Esophagus muscularis mucosa (tissue), 4 donors: ENCODE data around the gene CST7.

GRCh38 chr20:22371750-22372238 is 212.6 kb downstream of the FOXA2 start:
- PRO-cap = no peak
- RAMPAGE, long total RNA, 4 experiments = no peak in any of the 4 experiments

GRCh38 chr20:22563302-22564632 is 20.6 kb downstream of the FOXA2 start:
- PRO-cap = no peak
- RAMPAGE, long total RNA, 4 experiments = no peak in any of the 4 experiments

GRCh38 chr20:22581493-22582466 is 2.6 kb downstream of the FOXA2 start:
- PRO-cap = no peak
- RAMPAGE, long total RNA, 4 experiments = no peak in any of the 4 experiments

GRCh38 chr20:22582467-22582755 is 2.0 kb downstream of the FOXA2 start:
- PRO-cap = no peak
- RAMPAGE, long total RNA, 4 experiments = no peak in any of the 4 experiments

DNA sequence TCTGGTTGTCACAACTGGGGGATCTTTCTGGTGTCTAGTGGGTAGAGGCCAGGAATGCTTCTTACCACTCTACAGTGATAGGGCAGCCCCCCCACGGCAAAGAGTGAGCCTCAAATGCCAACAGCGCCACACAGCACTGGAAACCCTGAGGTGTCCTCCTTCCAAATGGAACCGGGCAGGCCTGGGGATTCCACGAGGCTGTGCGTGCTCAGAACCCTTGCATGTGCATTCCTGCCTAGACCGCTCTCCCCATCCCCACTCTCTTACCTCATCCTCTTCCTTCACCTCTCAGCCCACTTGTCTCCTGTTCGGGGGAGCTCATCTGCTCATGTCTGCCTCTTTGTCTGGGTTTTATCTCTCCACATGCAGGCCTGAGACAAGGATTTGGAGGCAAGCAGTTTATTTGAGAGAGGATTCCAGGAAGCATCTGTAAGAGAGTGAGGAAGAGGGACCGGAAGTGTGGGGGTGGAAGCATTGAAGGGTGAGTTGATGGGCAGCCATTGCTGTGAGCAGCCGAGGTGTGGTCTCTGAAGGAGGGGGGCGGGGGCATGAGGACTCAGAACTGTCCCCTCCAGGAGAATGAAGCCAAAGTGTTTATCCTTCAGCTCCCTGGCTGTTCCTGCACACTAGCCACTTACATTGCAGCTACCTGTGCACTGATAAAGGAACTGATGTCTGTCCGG is 100.2 kb upstream of the FOXA2 start:
- PRO-cap = no peak
- RAMPAGE, long total RNA, 4 experiments = no peak in any of the 4 experiments

GRCh38 chr20:22984241-22984755 is 50.8 kb upstream of the SSTR4 start:
- PRO-cap = no peak
- RAMPAGE, long total RNA, 4 experiments = no peak in any of the 4 experiments

GRCh38 chr20:23049210-23049497 is 318 bp downstream of the THBD start:
- PRO-cap = no peak
- RAMPAGE, long total RNA, 4 experiments = no peak in any of the 4 experiments

DNA sequence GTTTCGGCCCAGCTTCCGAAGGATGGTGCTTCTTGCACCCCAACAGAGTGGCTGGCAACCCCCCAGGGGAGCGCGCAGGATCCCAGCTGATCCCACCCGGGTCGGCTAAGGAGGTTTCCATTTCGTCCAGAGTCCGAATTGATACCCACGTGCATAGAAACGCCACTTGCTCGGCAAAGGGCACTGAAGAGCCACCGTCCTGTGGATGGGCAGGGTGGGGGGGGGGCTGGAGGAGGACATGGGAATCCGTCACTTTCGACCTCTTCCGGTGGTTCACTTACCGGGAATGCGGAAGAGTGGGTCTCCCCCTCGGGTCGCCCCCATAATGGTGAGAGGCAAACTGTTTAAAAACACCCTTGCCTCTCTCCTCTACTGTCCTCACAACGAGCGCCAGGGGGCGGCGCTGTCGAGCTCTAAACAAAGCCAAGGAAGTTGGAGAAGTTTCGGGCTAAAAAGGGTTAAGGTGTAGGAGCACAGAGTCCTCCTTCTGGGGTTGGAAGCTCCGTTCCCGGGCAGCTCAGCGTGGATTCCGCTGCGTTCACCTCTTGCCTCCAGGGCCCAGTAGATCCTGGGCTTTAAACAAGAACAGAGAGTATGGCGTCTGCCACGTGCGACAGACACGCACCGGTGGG is 1.2 kb upstream of the THBD start:
- PRO-cap = bidirectional peak, plus-strand start at position 505 of the sequence, minus-strand start at position 551 of the sequence
- RAMPAGE, long total RNA, 4 experiments = no peak in any of the 4 experiments

DNA sequence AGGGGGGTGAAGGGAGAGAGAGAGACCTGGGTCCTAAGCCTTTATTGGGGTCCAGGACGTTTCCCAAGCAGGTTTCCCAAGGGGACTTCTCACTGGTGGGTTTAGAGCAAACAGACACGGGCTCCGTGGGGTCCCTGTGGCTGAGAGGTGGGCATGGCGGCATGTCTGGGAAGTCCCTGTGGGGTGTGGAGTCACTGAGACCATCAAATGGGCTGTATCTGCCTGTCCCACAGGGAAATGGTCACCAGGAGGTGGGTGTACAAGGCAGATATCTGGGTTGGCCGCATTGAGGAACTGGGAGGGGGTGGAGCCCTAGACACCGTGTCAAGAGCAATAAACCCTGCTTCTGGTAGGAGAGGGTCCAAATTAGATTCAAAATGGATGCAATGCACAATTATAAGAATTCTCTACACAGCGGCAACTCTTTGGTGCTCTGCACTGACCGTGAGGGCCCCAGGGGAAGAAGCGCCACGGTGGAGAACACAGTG is 1.7 kb upstream of the CD93 start:
- PRO-cap = no peak
- RAMPAGE, long total RNA, 4 experiments = no peak in any of the 4 experiments

- PRO-cap = unidirectional peak, plus-strand start at chr20:23130730
- RAMPAGE, long total RNA, 4 experiments = no peak in any of the 4 experiments
Measured at GRCh38 chr20:23130433-23130931, 44.4 kb upstream of the CD93 start.

- PRO-cap = bidirectional peak, plus-strand start at chr20:23148103, minus-strand start at chr20:23147987; bidirectional peak, plus-strand start at chr20:23148540, minus-strand start at chr20:23148407
- RAMPAGE, long total RNA, 4 experiments = no peak in any of the 4 experiments
Measured at GRCh38 chr20:23147825-23148728, 62.0 kb upstream of the CD93 start.

DNA sequence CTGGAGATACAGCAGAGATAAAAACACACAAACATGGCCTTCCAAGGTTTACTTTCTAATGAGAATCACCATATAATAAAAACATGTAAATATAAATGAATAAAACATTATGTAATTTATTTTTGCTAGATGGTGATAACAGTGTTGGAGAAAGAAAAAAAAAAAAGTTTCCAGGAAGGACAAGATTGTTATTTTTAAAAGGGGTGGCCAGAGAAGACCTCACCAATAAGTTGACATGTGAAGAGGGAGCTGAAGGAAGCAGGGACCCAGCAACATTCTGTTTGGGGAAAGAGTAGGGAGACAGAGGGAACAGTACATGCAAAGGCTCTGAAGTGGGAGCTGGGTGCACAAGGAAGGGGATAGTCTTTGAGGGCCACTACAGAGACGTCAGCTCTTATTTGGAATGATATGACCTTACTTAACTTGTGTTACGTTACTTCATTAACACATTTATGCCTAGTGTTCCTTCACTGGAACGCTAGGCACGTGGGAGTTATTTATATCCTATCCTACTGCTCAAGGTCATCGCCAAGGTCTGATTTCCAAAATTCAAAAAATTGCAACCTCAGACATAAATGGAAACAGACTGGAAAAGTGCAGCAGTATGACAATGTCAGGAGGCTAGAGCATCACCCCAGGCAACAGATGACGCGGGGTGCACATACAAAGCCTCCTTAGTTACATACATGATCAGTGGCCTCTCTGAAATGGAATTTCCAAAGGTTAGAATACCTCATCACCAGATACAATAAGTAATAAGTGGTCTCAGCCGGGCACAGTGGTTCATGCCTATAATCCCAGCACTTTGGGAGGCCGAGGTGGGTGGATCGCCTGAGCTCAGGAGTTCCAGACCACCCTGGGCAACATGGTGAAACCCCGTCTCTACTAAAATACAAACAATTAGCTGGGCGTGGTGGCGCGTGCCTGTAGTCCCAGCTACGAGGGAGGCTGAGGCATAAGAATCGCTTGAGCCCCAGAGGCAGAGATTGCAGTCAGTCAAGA is 20.2 kb downstream of the NAPB start:
- PRO-cap = no peak
- RAMPAGE, long total RNA, 4 experiments = no peak in any of the 4 experiments

DNA sequence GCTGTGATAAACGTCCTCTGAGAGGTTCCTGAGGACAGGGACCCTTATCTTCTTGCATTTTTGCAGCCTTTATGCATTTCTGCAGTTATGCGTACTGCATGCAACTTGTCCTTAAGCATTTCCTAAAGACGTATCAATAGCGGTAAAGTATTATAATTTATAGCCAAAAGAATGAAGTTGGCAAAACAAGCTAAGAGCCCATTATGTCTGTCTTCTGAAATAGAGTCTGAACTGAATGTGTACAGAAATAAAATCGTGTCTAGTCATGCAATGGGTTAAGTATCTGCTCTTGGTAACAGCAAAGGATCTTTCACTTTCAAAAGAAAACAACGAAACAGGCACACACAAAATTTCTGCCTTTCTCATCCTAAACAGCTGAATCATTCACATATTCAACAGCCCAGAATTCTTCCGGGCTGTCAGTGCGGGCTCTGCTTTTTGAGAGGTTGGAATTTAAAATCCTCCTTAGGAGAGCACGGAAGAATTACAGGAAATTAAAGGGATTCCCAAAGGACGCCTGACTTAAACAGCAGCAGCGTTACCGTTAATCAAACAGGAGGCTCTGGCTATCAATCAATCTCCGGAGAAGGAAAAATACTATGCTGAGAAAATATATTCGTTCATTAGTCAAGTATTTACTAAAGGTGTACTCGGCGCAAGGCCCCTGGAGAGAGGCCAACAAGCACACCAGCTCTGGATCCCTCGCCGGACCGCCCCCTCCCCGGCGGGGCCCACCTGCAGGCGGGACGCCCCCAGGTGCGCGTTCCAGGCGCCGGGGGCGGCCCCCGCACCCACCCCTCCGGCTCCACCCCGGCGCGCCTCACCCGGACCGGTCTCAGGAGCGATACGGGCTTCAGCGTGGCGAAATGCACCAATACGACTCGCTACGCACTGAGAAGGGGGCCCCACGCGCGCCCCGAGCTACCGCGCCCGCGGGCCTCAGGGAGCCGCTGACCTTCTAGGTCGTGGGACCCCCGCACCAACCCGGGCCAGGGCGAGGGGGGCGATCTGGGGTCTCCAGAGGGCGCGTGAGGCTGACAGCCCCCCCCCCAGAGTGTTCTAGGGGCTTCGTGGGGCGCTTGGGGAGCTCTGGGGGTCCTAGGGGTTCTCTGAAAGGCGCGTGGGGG is 1.2 kb downstream of the NAPB start:
- PRO-cap = unidirectional peak, plus-strand start at position 416 of the sequence; bidirectional peak, plus-strand start at position 849 of the sequence, minus-strand start at position 848 of the sequence
- RAMPAGE, long total RNA, 4 experiments = no peak in any of the 4 experiments

- PRO-cap = no peak
- RAMPAGE, long total RNA, 4 experiments = no peak in any of the 4 experiments
Measured at GRCh38 chr20:23552192-23552611, 16.1 kb downstream of the CST9L start.

- PRO-cap = no peak
- RAMPAGE, long total RNA, 4 experiments = no peak in any of the 4 experiments
Measured at GRCh38 chr20:23928662-23929159, 49.2 kb upstream of the CST5 start.

- PRO-cap = no peak
- RAMPAGE, long total RNA, 4 experiments = no peak in any of the 4 experiments
Measured at GRCh38 chr20:23978454-23978839, 10.1 kb downstream of the GGTLC1 start.

- PRO-cap = no peak
- RAMPAGE, long total RNA, 4 experiments = no peak in any of the 4 experiments
Measured at GRCh38 chr20:24432123-24432447, 37.3 kb upstream of the SYNDIG1 start.

DNA sequence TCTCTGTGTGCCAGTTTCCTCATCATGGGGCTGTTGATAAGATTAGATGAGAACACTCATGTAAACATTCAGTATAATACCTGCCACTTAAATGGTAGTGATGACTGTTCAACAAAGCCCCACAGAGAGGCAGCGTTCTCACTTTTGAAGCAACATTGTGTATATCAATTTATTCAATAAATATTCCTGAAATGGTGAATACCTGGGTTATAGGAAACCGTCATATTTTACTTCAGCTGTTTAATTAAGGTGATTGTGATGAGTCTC is 114.6 kb upstream of the CST7 start:
- PRO-cap = no peak
- RAMPAGE, long total RNA, 4 experiments = no peak in any of the 4 experiments

- PRO-cap = unidirectional peak, plus-strand start at chr20:24949099
- RAMPAGE, long total RNA, 4 experiments = start-site peak on the plus strand in 2 of 4 experiments, at chr20:24949264-24949307 at its widest, 6 to 89 reads per replicate
Measured at GRCh38 chr20:24948842-24949583, at the start of gene CST7. CST7 (plus strand) TSS chr20:24949269.

DNA sequence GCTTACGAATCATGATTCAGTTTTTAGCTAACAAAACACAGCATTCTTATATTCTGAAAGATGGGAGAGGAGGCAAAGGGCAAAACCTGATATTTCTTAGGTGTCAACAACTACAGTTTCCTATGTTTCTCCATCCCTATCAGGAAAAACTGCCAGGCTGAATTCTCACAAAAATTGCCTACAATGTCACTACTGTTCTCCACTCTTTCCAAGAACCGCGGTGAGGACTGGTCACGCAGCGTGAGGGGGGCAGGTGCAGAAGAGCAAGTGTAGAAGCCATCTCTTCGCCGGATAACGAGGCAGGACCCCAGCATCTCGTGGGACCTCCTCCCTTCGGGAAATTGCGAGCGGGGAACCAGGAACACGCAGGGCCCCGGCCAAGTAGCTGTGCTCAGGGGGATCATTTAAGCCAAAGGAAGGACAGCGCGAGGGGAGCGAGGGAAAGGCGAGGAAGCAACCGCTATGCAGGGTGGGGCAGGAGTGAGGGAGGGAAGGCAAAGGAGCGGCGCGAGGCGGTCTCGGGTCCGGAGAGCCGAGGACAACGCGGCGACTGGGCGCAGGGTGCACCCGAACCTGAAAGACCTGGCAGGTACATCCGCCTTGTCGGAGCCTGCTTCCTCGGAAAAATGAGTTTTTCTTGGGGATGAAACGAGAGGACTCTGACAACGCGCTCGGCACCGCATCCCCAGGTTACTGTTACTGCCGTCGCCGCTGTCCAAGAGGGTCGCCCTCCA is 570 bp downstream of the APMAP start:
- PRO-cap = unidirectional peak, plus-strand start at position 477 of the sequence
- RAMPAGE, long total RNA, 4 experiments = no peak in any of the 4 experiments